Occipital lobe (tissue), 2 donors: ENCODE results near the gene LANCL2.

GRCh38 chr7:50683951-50684410 is 98.7 kb downstream of the GRB10 start:
- RAMPAGE, long total RNA: no peak

- RAMPAGE, long total RNA: no peak
Observed at GRCh38 chr7:50739604-50740845, 42.7 kb downstream of the GRB10 start.

- RAMPAGE, long total RNA: no peak
Observed at GRCh38 chr7:50793297-50793910, 10.7 kb upstream of the GRB10 start.

GRCh38 chr7:51263546-51264196 is 52.9 kb downstream of the COBL start:
- RAMPAGE, long total RNA: no peak

- RAMPAGE, long total RNA: no peak
Observed at GRCh38 chr7:51356927-51357797, 40.6 kb upstream of the COBL start.

DNA sequence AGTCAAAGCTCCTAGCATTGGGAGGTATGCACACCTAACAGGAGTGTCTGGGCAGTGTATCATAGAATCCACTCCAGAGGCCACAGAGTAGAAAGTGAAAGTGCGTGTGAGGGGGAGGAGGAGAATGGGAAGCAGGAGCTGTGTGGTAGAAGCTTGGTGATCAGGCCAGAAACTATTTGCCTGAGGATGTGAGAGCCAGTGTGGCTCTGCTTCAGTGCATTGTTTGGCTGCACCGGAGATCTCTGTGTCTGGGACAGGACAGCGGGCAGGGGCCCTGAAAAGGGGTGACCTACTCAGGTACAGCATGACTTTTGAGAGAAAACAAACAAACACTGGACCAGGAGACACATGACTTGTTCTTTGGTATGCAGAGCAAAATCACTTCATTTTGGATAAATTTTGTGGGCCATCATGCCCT is 557.3 kb upstream of the VSTM2A start:
- RAMPAGE, long total RNA: no peak

GRCh38 chr7:55030782-55031697 is 12.2 kb downstream of the EGFR start:
- RAMPAGE, long total RNA: no peak

DNA sequence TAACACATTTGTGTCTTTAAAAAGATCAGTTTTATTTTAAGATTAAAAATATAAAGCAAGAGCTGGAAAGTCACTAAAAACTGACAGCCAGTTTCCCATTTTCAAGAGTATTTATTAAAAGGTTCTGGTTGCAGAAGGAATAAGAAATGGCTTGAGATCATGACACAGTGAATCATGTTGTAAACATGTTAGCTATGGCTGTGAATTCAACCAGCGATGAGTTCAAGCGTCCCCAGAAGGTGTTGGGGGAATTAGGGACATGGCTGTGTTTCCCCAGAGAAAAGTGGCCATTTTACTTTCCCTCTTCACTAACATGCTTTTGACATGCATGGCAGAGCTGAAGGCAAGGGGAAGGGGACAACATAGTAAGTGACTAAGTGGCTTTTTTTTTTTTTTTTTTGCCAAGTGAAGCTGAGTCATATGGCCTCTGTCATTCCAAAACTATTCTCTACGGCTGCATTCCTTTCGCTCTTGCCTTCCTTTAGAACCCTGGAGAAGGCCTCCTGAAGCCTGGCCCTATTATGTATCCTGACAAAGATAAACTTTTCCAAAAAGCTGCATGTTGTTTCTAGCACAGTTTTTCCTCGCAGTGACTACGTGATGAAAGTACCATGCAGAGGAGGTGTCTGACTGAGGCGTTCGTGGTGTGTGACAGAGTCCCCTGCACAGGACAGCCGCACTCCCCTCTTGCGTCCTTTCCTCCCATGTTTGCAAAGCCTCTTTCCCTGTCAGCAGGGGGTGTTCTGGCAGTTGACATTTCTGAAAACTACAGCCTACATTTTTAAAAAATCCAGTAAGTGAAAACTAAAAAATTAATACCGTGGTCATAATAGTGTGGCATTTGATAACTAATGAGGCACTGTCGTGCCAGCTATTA is 46.9 kb downstream of the EGFR start:
- RAMPAGE, long total RNA: no peak

DNA sequence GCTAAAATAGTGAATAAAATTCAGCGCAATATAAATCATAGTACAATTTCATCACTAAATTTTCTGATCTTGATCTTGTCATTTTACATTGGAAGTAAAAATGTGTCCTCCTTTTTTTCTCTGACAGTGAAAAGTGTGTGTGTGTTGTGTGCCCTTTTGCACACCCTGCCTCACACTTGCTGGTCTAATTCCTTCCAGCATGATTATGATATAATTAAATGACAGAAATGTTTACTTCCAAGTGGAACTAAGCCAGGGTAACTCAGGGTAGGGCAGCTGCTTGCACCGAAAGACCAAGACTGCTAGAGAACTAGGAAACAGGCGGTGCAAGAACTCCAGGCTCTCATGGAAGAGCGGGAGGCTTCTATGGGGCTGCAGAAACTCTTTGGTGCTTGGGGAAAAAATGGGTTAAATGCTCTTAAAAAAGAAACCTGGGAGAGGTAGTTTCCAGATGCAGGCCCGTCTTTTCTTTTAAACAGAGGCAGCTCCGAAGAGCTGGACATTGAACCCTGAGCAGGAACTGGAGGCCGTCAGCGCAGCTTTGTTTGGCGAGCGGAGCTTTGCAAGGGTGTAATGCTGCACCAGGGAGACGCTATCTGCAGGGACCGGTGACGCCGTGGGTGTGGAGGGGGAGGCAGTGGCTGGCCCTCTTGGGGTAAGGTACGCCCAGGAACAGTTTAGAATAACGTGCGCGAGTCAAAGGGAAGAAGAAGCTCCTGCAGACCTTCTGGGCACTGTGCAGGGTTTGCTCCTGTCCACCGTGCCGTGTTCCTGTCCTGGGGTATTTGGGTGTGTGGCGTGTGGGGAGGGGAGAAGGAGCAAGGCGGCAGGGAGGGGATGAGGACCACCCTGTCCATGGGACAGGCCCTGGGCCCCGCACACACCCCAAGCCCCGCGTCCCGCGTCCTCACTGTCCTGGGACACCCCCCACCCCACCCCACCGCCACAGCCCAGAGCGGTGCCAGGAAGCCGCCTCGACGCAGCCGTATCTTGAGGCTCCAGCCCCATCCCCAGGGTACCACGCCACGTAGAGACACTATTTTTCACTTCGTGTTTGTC is 58.9 kb downstream of the EGFR start:
- RAMPAGE, long total RNA: no peak

DNA sequence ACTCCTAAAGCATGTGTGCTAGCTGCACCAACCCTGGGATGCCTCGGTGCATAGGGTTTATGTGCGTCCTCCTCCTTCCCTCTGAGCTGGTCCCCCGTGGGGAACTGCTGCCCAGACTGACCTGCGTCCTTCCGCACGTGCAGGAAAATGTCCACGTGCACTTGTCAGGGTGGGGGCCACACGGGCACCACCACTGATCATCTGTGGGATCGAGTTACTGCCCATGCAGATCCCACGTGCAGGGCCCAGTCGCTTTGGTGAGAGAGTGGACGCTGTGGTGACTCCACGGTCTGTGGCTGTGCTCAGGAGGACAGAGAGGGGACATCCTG is 59.6 kb downstream of the EGFR start:
- RAMPAGE, long total RNA: no peak

DNA sequence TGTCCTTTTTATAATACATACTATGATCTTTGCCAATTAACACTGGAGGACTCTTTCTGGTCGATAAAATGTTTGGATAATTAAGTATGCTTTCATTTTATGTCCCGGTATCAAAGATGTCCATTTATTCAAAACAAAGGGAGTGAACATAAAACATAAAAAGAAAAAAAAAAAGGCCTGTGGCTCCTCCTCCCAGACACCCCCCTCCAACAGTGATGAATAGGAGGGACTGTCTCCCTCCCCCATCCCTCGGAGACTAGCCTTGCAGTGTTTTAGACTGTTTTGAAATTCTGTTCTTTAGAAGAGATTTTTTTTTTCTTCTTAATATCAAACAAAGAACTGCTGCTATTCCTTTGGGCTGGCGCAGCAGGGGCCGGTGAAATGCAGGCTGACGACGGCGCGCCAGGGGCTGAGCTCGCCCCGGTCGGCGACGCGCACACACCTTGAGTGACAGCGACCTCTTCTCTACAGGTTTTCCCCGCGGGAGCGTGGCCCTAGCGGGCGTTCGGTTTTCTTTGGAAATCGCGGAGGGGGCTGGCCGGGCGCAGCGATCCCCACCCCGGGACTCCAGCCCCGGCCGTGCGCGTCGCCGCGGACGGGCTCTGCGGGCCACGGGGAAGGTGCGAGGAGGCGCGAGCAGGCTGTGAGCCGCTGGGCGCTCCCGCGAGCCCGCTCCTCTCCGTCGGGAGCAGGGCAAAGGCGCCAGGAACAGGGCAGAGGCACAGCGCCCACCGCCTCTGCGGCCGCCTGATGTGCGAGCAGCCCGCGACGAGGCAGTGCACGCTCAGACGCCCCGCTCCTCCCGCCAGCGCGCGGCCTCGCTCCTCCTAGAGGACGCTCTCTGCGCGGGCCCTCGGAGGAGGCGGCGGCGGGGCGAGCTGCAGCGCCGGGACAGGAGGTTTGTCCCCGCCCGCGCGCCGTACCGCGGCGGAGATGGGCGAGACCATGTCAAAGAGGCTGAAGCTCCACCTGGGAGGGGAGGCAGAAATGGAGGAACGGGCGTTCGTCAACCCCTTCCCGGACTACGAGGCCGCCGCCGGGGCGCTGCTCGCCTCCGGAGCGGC is at the start of gene LANCL2:
Gene LANCL2 (plus strand): TSS at position 245 of the 1,064 bp plus-strand sequence.
- RAMPAGE, long total RNA: no peak

- RAMPAGE, long total RNA: no peak
Observed at GRCh38 chr7:55366157-55366758, 1.1 kb downstream of the LANCL2 start.

- RAMPAGE, long total RNA: no peak
Observed at GRCh38 chr7:55463397-55464112, 98.4 kb downstream of the LANCL2 start.

GRCh38 chr7:55464645-55465531 is 99.8 kb downstream of the LANCL2 start:
- RAMPAGE, long total RNA: no peak

- RAMPAGE, long total RNA: no peak
Observed at GRCh38 chr7:55470347-55470909, 101.9 kb downstream of the VOPP1 start.

DNA sequence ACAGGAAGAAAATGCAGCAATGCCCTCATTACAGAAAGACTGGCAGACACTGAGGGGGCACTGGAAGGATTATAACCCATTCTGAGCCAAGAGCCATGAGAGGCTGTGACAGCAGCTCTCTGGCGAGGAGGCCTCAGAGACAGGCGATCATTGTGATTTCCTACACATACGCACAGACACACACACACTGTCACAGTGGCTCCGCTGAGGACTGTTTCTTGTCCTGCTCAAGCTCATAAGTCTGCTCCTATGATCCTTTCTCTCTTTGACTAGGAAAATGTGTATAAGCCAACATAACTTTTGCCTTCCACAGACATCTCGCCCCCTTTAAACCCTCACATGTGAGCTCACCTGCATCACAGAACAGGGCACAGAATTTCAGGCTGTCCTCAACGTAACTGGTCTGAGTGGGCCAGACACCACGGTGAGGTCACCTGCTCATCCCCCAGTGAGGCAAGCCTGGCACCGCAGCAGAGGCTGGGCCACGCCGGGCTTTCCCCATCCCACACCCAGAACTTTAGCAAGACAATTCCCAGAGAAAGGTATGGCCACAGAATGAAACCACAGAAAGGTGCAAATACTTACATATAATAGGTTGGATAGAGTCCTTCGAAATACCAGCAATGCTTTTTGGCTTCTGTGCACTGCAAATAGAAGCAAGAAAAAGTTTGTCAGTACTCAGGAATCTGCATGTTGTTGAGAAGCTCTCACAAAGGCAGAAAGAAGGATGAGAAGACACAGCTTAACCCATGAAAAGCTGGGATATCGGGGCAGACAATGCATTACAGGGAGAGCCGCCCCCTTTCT is 51.6 kb downstream of the VOPP1 start:
- RAMPAGE, long total RNA: no peak

DNA sequence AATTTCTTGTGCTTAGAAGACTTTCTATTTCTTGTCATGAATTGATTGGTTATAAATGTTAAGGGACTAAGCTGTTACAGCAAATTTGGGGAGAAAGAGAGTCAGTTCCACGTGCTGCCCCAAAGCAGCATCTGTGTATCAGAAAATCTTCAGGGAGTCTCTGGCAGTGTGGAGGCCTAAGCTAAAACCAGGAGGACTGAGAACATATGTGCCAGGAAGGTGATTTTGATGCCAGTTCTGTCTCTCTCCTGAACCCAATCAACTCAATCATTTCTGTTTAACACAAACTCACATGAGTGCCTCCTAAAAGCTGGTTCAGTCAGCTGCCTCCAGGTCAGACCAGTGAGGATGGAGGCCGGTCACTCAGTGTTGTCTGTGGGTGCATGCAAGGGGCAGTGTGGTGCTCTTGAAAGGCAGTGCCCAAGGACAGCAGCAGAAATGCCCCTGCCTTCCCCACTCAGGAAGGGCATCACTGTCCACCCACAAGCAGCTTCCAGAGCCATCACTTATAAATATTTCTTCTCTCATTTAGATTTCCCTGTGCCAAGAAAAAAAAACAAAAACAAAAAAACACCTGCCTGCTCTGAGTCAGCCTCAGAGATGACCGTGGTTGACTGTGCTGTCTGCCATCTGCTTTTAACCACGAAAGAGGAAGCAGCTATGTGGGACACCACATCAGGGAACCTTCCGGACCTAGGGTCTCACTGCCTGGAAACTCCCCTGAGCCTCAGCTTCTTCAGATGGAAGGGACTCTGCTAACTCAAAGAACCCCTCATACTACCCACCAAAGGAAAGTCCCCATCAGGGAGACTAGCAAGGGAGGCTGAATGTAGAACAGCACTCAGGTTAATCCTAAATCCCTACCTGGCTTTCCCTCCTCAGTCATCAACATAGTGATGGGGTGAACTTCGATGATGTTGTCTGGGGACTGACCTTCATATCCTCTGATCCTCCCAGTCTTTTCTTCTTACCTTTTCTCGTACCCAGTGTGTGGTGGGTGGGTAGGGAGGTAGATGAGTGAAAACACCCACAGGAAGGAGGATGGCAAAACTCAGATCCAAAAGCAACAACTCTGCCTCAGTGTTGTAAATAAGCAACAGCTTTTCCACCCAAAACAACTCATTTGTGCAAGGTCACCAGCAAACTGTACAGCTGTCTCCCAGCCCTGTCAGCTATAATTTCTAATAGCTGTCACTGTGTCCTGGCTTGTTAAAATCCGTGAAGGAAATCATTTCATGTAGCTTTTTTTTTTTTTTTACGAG is 39.0 kb downstream of the VOPP1 start:
- RAMPAGE, long total RNA: no peak

DNA sequence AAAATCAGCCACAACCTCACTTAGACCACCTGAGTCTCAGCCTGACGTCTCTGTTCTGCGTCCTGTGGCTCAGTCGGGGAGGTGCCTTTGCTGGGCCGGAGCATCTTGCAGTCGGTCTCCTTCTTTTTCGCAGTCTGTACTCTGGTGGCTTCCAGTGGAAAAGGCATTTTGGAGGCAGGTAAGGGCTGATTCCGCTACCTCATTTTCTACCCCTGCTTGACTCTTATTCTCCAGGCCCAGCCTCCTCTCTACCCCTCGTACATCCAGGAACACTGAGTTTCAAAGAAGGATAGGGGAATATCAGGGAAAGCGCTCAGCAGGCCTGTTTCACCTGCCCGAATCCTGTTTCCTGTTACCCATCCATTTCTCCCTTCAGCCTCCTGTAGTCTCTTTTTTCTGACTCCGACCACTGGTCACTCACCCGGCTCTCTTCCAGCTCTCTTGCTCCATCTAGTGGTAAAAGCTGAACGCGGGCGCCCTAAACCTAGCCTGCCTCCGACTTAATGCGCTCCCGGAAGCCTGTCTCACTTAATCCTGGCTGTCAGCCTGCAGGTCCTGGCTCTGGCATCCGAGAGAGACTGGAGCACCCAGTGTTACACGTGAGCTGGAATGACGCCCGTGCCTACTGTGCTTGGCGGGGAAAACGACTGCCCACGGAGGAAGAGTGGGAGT is 10.1 kb downstream of the SUMF2 start:
- RAMPAGE, long total RNA: no peak

DNA sequence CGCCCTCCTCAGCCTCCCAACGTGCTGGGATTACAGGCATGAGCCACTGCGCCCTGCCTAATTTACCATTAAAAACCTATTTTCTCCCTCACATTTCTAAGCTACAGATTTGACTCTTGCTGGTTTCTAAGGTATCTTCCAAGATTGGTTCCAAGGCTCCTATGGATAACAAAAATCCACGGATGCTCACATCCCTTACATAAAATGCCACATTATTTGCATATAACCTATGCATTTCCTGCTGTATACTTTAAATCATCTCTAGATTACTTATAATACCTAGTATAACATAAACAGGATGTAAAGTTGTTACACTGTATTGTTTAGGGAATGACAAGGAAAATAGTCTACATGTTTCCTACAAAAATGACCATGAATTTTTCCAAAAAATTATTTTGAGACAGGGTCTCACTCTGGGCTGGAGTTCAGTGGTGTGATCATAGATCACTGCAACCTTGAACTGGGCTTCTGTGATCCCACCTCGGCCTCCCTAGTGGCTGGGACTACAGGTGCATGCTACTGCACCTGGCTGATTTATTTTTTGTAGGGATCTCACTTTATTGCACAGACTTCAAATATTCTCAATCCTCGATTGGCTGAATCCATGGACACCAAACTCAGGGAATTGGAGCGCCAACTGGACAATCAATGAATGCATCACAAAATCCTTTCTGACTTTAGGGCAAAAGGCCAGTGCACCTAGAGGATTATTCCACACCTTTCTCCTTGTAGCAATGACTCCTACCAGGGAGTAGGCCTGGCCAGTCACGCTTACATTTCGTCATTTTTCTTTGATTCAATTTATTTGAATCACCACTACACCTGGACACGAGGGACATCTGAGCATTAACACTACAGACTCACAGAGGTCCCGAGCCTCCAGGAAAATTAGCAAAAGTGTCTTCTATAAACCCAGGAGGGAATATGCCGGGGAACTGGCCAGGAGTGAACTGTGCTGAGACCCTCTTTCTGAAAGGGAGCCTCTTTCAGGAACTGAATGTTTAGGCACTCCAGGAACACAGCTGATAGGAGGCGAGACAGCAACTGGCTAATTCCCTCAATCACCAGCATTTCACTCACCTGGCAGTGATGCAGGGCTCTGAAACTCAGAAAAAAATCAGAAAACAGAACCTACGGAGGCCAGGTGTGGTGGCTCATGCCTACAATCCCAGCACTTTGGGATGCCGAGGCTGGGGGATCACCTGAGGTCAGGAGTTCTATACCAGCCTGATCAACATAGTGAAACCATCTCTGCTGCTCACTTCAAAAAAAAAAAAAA is 6.5 kb downstream of the CHCHD2 start:
- RAMPAGE, long total RNA: no peak

- RAMPAGE, long total RNA: no peak
Observed at GRCh38 chr7:57348742-57349362, 101.1 kb upstream of the ZNF716 start.